ENCODE measurements around the gene NTRK1.

- RRBS, 2 experiments, result 24% methylated on average over 1 of the region's 17 CpGs; no CpG with 5 or more reads in 1 of the 2 experiments
Observed at GRCh38 chr1:156105930-156106380, 8.6 kb upstream of the LMNA start.

DNA sequence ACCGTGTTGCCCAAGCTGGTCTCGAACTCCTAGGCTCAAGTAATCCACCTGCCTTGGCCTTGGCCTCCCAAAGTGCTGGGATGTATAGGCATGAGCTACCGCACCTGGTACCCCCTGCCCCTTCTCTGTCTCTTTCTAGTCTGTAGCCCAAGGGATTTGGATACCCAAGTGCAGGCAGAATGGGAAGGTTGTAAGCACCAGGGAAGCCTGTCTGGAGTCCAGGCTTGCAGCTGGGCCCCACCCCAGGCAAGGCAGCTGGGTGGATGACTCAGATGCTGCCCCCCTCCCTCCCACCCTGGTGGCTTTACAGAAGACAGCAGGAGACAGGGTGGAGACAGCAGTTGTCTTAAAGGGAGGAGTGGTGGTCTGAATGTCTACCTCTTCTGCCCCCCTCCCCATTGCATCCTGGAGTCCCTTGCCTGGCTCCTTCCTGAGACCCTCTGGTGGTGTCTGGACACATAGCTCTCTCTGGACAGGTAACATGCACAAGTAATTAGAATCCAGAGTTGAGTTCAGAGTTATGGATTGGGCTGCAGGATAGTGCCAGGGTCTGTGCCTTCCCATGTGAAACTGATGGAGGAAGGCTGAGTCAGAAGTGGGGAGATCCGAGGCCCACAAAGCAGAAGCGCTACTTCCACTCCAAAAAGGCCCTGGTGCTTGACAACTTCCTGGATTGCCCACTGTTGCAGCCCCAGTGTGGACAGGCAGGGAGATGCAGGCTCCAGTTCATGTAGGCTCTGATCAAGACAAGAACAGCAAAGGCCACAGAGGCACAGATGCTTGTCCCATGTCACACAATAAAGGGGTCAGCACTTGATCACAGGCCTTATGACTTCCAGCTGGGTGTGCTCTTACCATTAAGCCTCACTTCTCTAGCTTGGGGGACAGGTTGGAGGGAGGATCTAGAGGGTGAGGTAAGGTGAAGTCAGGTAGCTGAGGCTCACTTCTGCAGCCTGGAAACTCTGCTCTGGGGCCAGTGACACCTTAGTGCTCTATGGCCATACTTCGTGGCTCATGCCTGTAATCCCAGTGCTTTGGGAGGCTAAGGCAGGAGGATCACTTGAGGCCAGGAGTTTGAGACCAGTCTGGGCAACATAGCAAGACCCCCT lies 5.3 kb downstream of the LMNA start:
- RRBS, 2 experiments, result no CpG with 5 or more reads among the region's 6 CpGs

GRCh38 chr1:156133914-156134694 lies 19.3 kb upstream of the SEMA4A start:
- RRBS, 2 experiments, result no CpG with 5 or more reads among the region's 7 CpGs

- RRBS, 2 experiments, result no CpG with 5 or more reads among the region's 6 CpGs
Observed at GRCh38 chr1:156146022-156146311, 7.4 kb upstream of the SEMA4A start.

- RRBS, 2 experiments, result no CpG with 5 or more reads among the region's 20 CpGs
Observed at GRCh38 chr1:156466458-156467569, 33.8 kb downstream of the MEF2D start.

GRCh38 chr1:156476014-156476893 lies 24.3 kb downstream of the MEF2D start:
- RRBS, 2 experiments, result no CpG with 5 or more reads among the region's 10 CpGs

DNA sequence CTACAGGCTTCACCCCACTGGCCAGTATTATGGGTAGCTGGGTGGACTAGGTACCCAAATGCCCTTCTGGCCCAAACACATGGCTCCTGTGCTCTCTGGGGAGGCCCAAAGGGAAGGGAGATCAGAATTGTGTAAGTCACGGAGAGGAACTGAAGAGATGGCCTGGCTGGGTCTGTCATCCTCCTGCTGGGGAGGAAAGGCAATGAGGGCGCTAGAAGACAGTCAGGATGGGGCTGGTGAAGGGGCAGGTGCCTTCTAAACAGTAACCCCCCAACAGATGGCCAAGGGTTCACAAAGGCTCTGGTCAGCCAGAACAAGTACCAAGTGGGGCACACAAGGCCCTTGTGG lies 9.4 kb downstream of the MEF2D start:
- RRBS, 2 experiments, result no CpG with 5 or more reads among the region's 2 CpGs

DNA sequence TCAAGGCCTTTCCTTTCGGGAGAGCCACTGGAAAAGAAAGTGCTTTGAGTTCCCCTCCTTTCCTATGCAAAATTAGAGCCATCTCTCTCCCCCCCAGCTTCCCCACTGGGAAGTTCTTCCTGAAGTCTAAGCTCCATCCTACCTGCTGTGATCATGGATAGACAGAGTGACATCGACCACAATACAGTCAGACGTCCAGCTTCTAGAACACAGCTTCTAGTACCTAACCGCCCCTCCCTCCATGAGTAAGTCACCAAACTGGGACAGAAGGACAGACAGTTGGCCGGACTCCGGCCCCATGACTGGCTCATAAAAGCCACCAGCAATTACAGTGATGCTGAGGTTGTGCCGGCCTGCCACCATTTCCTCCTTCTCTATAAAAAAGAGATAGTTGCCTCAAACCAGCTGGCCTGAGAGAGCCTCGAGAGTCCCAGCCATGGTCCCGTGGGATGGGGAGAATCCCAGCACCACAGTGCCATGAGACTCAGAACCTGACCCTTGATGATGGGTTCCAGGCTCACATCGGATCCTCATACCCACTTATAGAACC lies 3.5 kb downstream of the MEF2D start:
- RRBS, 2 experiments, result 63 to 81% methylated on average over 1 to 2 of the region's 10 CpGs

DNA sequence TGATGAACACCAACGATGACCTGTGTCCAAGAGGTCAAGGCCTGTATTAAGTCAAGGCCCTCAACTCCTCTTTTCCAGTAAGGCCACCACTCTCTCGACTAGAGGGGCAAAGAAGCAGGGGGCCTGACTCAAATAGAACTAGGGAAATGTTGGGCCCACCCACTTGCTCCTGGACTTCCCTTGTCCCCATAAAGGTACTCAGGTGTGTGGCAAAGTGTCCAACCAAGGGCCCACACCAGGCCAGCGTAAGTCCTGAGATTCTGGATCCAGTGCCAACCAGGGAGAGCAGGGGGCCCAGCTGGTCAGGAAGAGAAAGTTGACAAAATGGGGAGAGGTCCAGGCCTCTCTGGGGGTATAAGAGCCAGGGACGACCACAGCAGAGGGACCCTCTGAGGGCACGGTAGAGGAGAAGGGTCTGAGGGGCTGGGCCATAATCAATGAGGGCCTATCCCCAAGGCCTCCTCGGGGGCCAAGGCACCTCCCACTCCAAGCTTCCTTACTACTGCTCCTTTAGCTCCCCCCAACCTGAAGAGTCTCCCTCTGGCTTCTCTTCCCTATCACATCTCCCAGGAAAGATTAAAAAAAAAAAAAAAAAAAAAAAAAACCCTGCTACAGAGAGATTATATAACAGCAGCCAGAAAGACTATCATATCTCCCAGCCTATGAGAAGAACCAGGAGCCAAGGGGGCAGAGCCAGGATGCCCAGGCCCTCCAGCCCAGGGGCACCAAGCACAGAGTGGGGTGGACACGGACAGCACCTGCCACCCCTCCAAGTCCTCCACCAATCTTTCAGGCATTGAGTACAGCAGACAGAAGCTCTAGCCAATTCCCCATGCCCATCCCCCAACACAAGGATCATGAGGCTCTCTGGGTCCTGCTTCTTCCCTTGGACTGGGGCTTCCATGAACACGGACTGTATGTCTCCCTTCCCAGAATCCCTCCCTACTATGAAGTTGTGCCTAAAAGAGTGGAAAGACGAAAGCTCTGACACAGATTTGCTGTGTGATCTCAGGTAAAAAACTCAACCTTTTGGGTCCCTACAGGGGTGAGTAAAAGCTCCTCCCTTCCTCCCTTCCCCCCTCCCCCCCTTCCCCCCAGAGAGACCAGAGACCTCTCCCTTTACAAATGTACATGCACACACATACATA lies 2.7 kb downstream of the MEF2D start:
- RRBS, 2 experiments, result no CpG with 5 or more reads among the region's 9 CpGs

DNA sequence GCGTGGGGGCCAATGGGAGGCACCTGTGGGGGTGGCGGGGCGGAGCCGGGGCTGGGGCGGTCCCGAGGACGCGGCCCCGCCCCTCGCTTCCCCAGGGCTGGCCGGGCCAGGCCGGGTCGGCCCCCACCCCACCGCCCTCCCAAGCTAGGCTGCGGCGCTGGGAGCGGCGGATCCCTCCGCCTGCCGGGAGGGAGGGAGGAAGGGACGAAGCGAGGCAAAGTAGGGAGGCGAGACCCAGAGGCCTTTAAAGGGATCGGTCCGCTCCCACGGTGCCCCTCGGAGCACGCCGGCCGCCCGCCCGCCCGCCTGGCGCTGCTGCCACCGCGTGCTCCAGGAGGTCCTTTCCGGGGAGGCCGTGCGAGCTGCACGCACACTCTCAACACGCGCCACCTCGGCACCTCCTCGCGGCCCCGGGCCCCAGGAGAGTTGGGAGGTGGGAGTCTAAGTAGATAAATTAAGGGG lies 312 bp upstream of the MEF2D start:
- RRBS, 2 experiments, result under 1 to 3% methylated on average over 42 to 44 of the region's 46 CpGs

DNA sequence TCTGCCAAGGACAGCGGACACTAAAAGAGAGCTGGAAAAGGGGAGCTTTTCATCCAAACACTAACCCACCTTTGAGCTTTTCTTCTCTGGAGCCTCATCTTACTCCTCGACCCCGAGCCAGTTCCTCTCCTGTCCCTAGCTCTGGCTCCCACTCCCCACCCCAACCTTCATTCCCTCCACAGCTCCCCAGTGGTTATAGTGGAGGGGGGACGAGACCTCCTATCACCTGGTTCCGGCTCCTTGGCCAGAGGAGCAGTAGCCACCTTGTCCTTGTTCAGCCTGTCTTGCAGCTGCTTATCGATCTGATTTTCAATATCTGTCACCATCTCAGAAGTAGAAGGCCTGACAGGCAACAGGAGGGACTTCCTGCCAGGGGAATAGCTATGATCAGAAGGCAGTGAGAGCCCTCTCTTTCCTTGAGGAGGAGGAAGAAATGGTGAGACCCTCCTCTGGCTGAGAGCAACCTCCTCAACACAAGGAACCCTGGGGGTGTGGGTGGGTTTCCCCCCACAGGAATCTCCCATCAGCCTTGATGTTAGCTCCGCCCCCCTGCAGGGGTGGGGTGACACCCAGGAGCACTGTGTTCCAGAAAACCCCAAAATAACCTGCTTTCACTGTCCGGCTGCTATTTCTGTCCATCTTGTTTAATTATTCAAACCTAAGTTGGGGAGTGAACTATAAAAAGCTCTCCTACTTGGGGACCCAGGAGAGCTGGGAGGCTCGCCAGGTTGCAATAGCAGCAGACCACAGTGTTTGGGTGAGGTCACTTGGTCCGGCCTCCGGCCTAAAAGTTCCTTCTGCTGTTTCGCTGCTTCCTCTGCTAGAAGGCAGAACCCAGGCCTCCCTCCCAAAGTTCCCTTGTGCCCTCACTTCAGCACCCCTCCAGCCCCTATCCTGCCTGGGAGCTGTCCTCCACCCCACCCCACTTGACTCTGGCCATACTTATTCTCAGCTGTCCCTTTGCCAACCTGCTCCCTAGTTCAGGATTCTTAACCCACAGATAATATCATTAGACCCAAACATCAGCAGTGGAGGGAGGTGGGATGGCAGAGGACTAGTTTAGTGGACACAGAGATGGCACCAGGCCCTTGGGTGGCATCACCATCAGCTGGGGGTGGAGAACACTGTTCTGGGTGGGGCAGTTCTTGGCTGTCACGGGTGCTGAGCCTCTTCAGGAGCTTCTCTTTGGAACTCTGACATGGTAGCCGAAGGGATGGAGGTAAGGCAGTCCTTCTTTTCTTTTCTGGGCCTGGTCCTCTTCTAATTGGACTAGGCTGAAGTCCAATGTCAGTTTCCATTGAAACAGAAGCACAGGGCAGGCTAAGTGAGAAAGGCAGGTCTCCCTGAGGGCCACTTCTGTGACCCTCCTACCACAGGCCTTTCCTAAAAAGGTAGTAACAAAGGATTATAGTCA lies 7.9 kb upstream of the MEF2D start:
- RRBS, 2 experiments, result no CpG with 5 or more reads among the region's 14 CpGs

DNA sequence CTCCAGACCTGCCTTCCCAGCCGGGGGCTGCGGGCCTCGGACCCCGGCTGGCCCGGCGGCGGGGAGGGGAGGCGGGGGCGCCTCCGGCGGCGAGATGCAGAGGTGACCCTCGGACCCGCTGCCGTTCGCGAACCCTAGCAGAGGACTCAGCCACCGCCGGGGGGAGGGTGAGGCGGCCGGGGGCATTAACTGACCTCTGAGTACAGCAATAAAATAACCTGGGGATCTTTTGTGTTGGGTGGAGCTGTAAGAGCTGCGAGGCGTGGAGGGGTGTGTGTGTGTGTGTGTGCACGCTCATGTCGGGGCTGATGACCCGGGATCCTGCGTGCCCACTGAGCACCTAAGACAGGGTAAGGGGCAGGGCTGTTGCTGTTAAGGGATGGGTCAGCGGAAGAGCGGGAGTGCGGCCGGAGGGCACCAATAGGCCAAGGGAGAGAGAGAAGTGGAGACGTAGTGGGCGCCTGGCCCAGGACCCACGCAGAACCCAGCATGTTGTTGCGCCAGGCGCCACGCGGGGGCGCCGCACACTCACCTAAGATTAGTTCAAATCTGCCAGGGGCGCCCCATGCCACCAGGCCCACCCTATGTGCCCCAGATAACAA lies 6.4 kb downstream of the HAPLN2 start:
- RRBS, 2 experiments, result 3 to 8% methylated on average over 11 to 12 of the region's 41 CpGs

GRCh38 chr1:156651239-156651620 lies 9.3 kb downstream of the BCAN start:
- RRBS, 2 experiments, result no CpG with 5 or more reads among the region's 5 CpGs

- RRBS, 2 experiments, result 3 to 8% methylated on average over 11 of the region's 48 CpGs
Observed at GRCh38 chr1:156657252-156658325, 15.7 kb downstream of the BCAN start.

DNA sequence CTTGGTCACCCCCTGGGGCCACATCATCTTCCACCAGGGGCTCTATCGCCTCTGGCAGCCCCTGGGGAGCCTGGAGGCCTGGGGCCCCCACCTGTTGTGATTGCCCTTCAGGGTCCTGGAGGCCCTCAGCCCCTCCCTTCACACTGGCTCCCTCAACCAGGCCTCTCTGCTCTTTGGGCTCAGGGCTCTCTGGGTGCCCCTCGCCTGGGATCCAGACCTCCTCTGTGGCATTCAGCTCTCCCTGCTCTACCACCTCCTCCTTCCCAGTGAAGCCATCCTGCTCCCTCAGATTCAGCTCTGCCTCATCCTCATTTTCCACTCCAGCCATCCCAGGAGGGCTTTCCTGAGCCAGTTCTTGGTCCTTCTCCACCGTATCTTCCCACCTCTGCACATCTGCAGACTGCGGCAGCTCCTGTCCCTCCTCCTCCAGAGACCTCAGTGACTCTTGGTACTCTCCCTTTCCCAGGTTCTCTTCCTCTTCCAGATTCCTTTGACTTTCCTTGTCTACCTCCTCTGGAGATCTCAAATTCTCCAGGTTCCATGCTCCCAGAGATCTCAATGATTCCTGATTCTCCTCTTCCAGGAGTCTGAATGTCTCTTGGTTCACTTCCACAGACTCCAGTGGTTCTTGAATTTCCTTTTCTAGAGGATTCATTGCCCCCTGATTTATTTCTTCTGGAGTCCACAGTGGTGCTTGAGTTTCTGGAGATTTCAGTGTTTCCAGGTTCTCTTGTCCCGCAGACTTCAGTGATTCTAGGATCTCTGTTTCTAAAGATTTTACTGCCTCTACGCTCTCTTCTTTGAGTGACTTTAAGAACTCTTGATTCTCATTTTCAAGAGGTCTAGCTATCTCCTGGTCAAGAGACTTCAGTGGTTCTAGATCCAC lies 6.0 kb downstream of the NES start:
- RRBS, 2 experiments, result no CpG with 5 or more reads among the region's 6 CpGs

DNA sequence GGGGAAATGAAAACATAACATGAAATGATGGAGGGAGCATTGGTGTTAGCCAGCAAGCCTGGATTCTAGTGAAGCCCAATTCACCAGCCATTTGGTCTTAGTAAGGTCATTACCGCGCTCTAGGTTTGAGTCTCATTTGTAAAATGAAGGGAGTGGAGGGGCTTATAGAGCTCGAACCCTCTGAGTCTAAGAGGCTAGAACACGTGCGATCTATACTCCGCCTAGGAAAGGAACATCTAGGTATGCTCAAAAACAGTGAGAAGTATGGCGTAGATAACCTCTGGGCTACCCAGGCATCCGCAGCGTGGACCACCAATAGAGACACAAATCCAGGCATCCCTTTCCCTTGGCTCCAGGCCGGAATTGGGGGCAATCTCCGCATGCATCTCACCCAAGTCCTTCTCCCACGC lies 378 bp upstream of the METTL25B start:
- RRBS, 2 experiments, result no CpG with 5 or more reads among the region's 12 CpGs

GRCh38 chr1:156752100-156752708 lies 729 bp upstream of the HDGF start:
- RRBS, 2 experiments, result no CpG with 5 or more reads among the region's 29 CpGs

DNA sequence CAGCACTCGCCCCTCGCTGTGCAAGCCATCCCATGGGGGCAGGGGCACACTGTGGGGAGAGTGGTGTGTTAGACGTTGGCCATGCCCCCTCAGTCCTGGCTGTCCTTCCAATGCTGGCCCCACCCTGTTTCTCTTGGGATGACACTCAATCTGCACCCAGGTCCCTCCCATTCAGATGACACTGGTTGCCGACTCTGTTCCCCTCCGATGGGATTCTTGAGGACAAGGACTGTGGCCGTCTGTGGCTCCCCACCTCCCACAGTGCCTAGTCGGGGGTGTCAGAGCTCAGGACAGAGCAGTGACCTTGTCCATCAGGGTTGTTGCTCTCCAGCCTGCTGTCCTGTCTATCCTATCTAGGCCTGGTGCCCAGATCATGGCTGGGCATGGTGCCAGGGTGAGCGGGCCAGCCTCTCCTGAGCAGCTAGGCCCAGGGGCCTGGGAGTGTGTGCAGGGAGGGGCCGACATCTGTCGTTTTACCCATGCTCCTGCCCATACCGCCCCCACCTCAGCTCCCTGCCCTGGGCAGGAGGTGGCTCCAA lies 6.7 kb downstream of the INSRR start:
- RRBS, 2 experiments, result no CpG with 5 or more reads among the region's 11 CpGs

DNA sequence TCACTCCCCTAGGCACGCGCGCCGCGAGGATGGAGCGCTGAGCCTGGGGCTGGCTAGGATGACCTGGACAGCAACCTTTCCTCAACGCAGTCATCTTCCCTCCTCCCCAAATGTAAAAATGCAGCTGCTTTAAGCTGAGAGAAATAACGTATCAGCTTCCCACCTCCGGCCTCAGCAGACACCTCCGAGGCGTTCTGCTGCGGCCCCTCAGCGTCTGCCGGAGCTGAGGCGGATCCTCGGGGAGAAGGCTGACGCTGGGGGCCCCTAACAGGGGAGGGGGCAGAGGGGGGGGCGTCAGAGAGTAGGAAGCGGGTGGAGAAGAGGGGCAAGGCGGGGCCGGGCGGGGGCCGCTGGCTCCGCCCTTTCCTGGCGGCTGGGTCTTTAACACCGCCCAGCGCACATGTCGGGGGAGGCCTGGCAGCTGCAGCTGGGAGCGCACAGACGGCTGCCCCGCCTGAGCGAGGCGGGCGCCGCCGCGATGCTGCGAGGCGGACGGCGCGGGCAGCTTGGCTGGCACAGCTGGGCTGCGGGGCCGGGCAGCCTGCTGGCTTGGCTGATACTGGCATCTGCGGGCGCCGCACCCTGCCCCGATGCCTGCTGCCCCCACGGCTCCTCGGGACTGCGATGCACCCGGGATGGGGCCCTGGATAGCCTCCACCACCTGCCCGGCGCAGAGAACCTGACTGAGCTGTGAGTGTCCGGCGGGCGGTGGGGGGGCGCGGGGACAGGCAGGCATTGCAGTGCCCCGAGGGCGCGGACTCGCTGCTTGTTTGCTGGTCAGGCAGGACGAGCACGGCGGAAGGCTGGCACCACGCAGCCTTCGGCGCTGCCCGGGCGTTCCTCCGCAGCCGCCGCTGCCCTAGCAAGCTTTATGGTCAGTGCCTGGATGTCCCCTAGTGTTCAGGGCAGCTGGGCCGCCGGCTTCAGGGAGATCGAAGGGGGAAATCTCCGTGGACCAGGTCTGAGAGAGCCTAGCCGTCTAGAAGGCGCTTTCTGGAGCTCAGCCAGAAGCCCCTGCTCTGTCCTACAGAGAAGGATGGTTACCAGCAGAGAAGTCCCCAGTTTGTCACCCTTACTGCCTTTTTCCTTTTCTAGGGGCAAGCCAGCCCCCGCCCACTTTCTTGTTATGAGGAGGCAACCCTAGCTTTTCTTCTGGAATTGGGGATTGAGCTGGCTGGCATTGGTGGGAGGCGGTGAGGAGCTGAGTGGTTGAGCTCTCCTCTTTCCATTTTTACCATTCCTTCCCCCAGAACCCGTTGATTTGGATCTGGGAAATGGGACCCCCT lies at the start of gene NTRK1:
Gene NTRK1 (plus strand): TSS at position 409 of the 1,286 bp plus-strand sequence.
- RRBS, 2 experiments, result 24 to 29% methylated on average over 18 to 21 of the region's 83 CpGs

- RRBS, 2 experiments, result no CpG with 5 or more reads among the region's 6 CpGs
Observed at GRCh38 chr1:156941107-156941473, 20.7 kb downstream of the LRRC71 start.

Measured in Panc1 (cell line).